SK-N-SH (cell line): ENCODE measurements around the genes COX7B2, FRYL, CWH43 and SGCB.

DNA sequence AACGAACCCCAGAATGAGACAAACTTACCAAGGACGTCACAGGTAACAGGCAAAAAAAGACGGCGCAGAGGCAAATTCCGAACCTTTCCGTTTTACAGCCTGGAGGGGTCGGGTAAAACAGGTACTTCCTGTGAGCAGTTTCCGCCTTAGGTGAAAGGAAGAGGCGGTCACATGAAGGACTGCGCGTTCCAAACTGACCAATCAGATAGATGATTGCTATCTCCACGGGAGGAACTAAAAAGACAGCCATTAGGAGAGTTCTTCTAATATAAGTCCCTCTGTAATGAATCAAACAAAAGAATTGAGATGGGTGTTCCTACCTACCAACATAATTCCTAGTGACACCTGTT, at the start of gene COX7B2:
COX7B2 (minus strand) TSS at position 114 of the 350 bp plus-strand sequence.
- RRBS: no CpG with 5 or more reads among the region's 12 CpGs
CAGE:
- cytosol, long polyA plus RNA: no peak
- long polyA plus RNA: no peak
- nucleus, long polyA plus RNA: no peak

GRCh38 chr4:47493311-47493592, 8.2 kb downstream of the ATP10D start:
- RRBS: no CpG with 5 or more reads among the region's 2 CpGs
CAGE:
- cytosol, long polyA plus RNA: no peak
- long polyA plus RNA: no peak
- nucleus, long polyA plus RNA: no peak

GRCh38 chr4:47643080-47643441, 158.0 kb downstream of the ATP10D start:
- RRBS: no CpG with 5 or more reads among the region's 4 CpGs
CAGE:
- cytosol, long polyA plus RNA: no peak
- long polyA plus RNA: no peak
- nucleus, long polyA plus RNA: no peak

DNA sequence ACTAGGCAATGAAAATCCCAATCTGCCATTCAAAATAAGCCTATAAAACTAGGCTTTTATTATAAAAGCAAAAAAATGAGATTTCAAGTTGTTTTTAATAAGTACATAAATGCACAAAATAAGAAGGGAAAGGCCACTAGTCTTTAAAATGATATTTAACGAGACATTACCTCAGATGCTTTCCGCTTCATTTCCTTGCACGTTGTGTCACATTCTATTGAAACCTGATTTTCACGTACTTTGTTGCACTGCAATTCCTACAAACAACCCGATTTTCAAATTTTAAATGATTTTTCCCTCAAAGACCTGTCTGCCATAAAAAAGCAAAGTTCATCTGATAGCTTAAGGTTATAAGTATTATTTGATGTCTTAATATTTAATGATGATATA, 13.8 kb upstream of the CORIN start:
- RRBS: no CpG with 5 or more reads among the region's 5 CpGs
CAGE:
- cytosol, long polyA plus RNA: no peak
- long polyA plus RNA: no peak
- nucleus, long polyA plus RNA: no peak

- RRBS: 1% methylated on average over 8 of the region's 9 CpGs
CAGE:
- cytosol, long polyA plus RNA: no peak
- long polyA plus RNA: no peak
- nucleus, long polyA plus RNA: no peak
Measured at GRCh38 chr4:47914775-47914924, 267 bp upstream of the NFXL1 start.

DNA sequence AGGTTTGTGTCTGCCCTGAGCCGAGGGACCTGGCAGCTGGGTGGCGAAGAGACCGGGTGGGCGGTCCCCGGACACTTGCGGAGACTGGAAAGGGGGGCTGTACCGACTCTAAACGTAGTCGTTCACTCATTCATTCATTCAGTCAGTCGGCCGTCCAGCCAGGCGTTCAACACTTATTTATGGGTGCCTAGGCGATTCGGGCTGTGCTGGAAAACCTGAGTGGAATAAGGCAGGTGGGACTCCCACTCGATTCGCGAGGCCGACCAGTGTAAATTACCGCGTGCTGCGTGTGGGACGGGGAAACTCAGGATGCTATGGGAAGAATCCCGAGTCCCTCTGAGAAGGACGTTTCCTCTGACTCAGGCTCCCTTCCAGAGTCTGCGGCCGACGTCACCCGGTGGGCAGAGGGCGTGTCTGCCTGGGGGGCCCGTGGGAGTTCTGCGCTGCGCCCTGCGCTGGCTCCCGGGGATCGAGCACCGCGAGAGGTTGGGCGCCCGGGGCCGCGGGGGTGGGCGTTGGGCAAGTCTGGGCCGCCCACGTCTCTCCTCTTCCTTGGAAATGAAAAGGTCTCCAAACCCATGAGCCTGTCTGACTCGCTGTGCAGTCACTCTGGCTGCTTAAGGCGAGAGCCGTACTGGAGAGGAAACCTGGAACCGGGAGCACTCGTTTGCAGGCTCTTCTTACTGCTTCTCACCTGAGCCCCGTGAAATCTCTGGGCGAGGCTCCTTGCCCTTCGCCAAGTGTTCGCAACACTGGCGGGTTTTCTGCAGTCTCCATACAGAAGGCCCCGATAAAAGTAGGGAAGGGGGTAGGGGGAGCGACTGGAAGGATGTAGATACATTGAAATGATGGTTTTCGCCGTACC, 544 bp downstream of the NIPAL1 start:
- RRBS: 1% methylated on average over 10 of the region's 58 CpGs
CAGE:
- cytosol, long polyA plus RNA: no peak
- long polyA plus RNA: no peak
- nucleus, long polyA plus RNA: no peak

- RRBS: no CpG with 5 or more reads among the region's 2 CpGs
CAGE:
- cytosol, long polyA plus RNA: no peak
- long polyA plus RNA: no peak
- nucleus, long polyA plus RNA: no peak
Measured at GRCh38 chr4:48108540-48109142, 25.4 kb downstream of the TXK start.

GRCh38 chr4:48210883-48211307, 58.7 kb downstream of the TEC start:
CAGE:
- cytosol, long polyA plus RNA: no peak
- long polyA plus RNA: no peak
- nucleus, long polyA plus RNA: no peak

GRCh38 chr4:48554683-48555270, 64.7 kb downstream of the ZAR1 start:
- RRBS: no CpG with 5 or more reads among the region's 5 CpGs
CAGE:
- cytosol, long polyA plus RNA: no peak
- long polyA plus RNA: no peak
- nucleus, long polyA plus RNA: no peak

DNA sequence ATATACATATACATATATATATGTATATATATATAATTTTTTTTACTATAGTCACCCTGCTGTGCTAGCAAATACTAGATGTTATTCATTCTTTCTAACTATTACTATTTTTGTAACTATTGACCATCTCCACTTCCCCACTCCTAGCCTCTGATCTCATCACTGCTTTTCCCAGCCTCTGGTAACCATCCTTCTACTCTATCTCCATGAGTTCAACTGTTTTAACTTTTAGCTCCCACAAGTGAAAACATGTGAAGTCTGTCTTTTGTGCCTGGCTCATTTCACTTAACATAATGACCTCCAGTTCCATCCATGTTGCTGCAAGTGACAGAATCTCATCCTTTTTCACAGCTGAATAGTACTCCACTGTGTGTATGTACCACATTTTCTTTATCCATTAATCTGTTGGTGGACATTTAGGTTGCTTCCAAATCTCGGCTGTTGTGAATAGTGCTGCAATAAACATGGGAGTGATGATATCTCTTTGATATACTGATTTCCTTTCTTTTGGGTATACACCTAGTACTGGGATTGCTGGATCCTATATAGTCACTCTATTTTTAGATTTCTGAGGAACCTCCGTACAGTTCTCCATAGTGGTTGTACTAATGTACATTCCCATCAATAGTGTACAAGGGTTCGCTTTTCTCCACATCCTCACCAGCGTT, 109.5 kb downstream of the FRYL start:
- RRBS: no CpG with 5 or more reads among the region's 4 CpGs
CAGE:
- cytosol, long polyA plus RNA: no peak
- long polyA plus RNA: no peak
- nucleus, long polyA plus RNA: no peak

DNA sequence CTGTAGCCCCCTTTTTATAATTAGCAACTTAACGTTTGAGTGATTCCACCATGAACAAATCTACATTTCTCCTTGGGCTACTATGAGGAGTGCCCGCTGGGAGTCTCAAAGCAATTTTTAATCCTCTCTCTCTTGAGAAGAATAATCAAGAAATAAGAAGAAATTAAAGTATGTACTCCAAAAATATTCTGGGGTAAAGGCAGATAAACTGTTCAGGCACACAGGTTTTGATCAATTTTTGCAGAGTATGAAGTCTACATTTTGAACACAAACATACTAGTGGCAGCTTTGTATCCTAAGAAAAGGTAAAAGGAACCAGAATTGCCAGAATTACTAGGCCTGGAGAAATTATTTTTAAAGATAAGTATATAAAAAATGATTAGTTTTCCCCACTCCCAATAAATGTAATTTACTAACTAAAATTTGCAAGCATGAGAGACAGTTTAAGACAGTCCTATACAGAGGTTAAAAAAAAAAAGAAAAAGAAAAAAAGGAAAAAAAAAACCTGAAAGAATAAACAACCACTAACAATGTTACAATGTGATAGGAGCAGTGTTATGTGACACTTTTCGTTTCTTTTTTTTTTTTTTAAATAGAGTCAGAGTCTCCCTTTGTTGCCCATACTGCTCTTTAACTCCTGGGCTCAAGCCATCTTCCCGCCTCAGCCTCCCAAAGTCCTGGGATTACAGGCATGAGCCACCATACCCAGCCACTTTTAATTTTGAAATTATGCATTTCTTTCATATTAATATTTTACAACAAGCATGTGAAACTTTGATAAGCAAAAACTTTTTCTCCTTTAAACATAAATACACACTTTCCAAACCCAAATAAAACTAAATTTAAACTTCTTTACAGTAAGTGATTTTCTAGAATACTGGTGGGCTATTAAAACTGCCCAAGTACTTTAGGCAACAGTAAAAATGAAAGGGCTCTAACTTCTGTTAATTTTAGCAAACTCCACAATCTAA, 4.2 kb downstream of the FRYL start:
- RRBS: no CpG with 5 or more reads among the region's 4 CpGs
CAGE:
- cytosol, long polyA plus RNA: no peak
- long polyA plus RNA: no peak
- nucleus, long polyA plus RNA: no peak

DNA sequence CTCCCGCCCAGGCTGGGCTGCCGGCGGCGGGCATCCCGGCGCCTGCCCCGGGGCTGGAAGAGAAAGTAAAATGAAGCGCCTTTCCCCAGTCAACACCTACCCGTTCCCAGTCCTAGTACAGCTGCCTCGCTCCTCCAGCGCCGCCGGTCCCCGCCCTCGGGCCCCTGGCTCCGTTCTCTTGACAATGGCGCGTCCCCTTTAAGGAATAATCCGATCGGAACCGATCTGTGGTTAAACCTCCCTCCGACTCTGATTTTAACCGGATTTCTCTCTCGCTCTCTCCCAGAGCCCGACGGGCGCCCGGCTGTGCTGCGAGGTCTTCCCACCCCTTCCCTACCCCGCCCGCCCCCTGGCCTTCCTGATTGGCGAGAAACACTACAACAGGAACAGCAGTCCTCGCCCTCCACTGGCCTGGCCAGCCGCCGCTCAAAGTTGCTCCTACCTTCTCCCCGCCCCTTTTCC, at the start of gene FRYL:
FRYL (minus strand) TSS at position 302 of the 462 bp plus-strand sequence.
- RRBS: 2% methylated on average over 13 of the region's 36 CpGs
CAGE:
- cytosol, long polyA plus RNA: no peak
- long polyA plus RNA: no peak
- nucleus, long polyA plus RNA: start-site peak on the minus strand centred at position 247 of the sequence, 183 bp wide, 41 and 47 reads in 2 replicates

DNA sequence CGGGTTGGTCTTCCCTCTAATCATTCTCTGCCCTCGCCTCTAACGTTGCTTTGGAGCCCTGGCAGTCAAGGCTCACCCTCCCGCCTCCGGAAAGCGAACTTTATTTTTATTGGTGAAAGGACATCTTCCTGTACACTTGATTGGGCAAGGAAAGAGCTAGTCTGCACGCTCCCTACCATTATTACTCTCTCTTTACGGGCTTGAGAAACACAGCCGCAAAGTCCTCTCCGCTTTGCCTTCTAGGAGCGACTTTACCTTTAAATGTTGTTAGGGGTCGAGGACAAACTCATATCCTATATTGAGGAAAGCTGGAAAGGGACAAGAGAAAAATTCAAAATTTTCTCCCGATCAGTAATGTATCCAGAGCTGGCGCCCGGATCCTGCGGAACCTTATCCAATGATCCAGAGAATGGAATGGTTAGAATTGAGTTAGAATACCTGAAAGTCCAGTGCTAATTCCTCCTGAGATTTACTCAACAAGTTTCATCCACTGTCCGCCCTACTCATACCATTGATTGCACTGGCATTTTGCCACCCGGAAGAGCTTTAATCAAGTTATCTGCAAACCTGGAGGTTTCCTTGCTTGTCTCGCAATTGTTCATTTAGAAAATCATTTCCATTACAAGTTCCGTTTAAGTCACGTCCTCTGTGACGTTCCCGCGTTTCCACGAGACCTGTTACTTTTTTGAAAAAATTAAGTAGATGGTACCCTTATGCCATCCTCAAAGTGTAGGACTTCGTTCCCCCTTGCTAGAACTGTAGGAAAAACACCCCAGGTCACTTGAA, 554 bp upstream of the FRYL start:
- RRBS: 1% methylated on average over 4 of the region's 26 CpGs
CAGE:
- cytosol, long polyA plus RNA: no peak
- long polyA plus RNA: no peak
- nucleus, long polyA plus RNA: no peak

- RRBS: 9% methylated on average over 31 of the region's 84 CpGs
CAGE:
- cytosol, long polyA plus RNA: no peak
- long polyA plus RNA: no peak
- nucleus, long polyA plus RNA: no peak
Measured at GRCh38 chr4:48985860-48986843, at the start of gene CWH43. CWH43 (plus strand) TSS chr4:48986275.

- RRBS: no CpG with 5 or more reads among the region's 20 CpGs
CAGE:
- cytosol, long polyA plus RNA: no peak
- long polyA plus RNA: no peak
- nucleus, long polyA plus RNA: no peak
Measured at GRCh38 chr4:49161026-49161485, 175.0 kb downstream of the CWH43 start.

GRCh38 chr4:49502198-49502397, 516.0 kb downstream of the CWH43 start:
- RRBS: no CpG with 5 or more reads among the region's 1 CpG
CAGE:
- cytosol, long polyA plus RNA: no peak
- long polyA plus RNA: no peak
- nucleus, long polyA plus RNA: no peak

DNA sequence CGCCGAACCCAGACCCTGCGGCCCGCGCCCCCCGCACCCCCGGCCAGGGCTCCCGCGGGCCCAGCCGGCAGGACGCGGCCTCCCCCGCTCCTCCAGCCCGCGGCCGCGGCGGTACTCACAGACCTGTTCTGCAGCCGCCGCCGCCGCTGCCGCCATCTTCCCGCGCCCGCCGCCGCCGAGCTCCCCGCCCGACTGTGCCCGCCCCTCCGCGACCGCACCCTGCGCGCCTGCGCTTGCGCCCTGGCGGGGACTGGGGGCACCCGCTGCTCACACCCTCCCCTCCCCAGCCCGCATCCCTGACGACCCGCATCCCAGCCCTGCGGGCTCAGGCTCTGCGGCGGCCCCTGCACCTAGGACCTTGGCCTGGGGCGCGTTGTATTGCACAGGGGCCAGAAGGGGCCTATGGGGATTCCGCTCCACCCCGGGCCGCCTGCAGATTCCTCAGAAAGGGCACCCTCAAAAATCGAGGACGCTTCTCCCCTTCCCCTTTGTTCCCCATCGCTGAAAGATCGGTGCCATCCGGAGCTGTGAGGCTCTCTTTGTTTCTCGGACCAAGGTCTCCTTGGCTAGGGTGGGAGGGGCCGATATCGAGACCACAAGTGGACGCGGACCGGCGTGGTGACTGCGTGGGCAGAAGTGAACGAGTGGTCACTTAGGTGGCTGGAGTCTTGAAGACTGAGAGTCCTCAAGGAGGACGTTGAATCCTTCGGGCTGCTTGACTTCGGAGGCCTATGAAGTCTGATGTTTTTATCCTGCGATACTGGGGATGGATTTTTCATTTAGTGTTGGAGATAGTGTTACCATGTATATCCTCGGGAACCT, at the start of gene SGCB:
SGCB (minus strand) TSS at position 196 of the 822 bp plus-strand sequence.
- RRBS: 6% methylated on average over 11 of the region's 71 CpGs
CAGE:
- cytosol, long polyA plus RNA: start-site peak on the minus strand centred at position 173 of the sequence, 27 bp wide, 453 and 793 reads in 2 replicates
- long polyA plus RNA: start-site peak on the minus strand centred at position 171 of the sequence, 23 bp wide, 444 and 534 reads in 2 replicates
- nucleus, long polyA plus RNA: start-site peak on the minus strand centred at position 182 of the sequence, 45 bp wide, 74 and 474 reads in 2 replicates

- RRBS: no CpG with 5 or more reads among the region's 4 CpGs
CAGE:
- cytosol, long polyA plus RNA: no peak
- long polyA plus RNA: no peak
- nucleus, long polyA plus RNA: no peak
Measured at GRCh38 chr4:53052273-53052684, 190.2 kb downstream of the RASL11B start.

GRCh38 chr4:53121080-53121959, 244.5 kb downstream of the SCFD2 start:
- RRBS: no CpG with 5 or more reads among the region's 8 CpGs
CAGE:
- cytosol, long polyA plus RNA: no peak
- long polyA plus RNA: no peak
- nucleus, long polyA plus RNA: no peak

GRCh38 chr4:53401324-53401818, 23.9 kb downstream of the FIP1L1 start:
- RRBS: no CpG with 5 or more reads among the region's 4 CpGs
CAGE:
- cytosol, long polyA plus RNA: no peak
- long polyA plus RNA: no peak
- nucleus, long polyA plus RNA: no peak